Omental fat pad (tissue), 4 donors: ENCODE measurements around a stretch of chr11.

GRCh38 chr11:132718959-132719665, 813.2 kb downstream of the OPCML start:
- PRO-cap: no peak
- RAMPAGE, long total RNA, 4 experiments: no peak in any of the 4 experiments

- PRO-cap: no peak
- RAMPAGE, long total RNA, 4 experiments: no peak in any of the 4 experiments
These were observed 493.0 kb downstream of the OPCML start for GRCh38 chr11:133039356-133039640.

DNA sequence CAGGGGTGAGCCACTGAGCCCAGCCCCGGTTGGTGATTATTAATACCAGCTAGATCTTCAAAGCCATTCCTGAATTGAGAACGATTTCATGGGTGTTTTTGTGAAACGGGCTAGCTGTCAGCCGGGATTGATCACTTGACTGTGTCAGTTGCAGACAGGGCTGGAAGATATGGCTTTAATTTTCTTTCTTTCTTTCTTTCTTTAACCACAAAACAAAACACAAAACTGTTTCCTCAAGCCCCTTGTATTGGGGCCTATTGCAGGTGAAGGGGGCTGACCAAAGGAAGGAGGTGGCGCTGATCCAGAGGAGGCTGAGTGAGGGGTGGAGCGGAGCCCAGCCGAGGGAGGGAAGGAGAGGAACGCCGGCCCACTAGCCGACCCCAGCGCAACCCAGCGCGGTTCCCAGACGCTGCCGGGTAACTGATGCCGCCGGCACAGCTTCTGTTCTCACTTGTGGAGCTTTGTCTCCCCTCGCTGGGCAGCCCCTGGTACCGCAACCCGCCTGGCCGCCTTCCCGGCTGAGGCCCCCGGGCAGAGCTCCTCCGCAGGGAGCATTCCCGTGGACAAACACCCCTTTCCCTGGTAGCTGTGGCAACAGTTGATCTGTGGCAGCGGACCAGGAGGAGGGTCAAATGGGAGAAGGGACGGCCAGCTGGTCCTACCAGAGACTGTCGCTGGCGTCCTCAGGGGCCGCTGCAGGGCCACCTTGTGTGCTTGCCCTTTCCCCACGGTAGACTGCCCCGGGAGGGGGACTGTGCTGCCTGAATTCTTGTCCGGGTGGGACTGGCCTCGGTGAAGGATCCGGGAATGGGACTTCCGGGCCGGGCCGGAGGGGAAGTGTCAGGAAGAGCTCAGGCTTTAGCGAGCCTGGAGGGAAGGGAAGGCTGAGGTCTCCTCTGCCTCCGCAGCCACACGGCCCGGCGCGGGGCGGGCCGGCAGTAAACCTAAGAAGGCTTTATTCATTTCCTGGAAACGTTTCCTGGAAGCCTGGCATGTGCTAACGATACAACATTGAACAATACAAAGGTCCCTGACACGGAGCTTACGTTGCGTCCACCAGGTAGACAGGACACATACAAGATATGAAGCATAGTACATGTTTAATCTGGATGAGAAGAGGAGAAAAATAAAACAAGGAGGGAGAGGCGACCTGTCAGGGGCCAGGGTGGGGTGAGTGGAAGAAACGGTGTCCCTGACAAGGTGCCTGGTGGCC, 468.1 kb downstream of the OPCML start:
- PRO-cap: no peak
- RAMPAGE, long total RNA, 4 experiments: no peak in any of the 4 experiments

GRCh38 chr11:133970732-133971017, 13.9 kb upstream of the IGSF9B start:
- PRO-cap: no peak
- RAMPAGE, long total RNA, 4 experiments: no peak in any of the 4 experiments

- PRO-cap: no peak
- RAMPAGE, long total RNA, 4 experiments: no peak in any of the 4 experiments
These were observed 45.8 kb downstream of the NCAPD3 start for GRCh38 chr11:134177892-134178377.